HT1080 (cell line): ENCODE measurements around a stretch of chr14.

DNA sequence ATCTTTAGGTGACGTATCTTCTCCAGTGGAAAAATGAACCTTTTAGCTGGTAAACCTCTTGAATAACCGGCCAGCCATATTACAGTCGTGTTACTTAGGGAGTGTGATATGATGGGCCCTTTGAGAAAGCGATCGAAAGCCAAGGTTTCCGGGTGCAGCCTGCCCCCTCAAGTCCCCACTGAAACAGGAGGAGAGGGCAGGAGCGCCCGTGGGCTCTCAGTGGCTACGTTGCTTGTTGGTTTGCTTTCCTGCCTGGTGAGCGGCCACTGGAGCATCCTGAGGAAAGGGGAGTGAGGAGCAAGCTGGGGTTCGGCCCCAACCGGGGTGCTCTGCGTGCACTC lies 80.6 kb downstream of the PPP2R5C start:
RAMPAGE:
- cytosol, long total RNA: no peak
- long total RNA: no peak
- nucleus, long total RNA: no peak

DNA sequence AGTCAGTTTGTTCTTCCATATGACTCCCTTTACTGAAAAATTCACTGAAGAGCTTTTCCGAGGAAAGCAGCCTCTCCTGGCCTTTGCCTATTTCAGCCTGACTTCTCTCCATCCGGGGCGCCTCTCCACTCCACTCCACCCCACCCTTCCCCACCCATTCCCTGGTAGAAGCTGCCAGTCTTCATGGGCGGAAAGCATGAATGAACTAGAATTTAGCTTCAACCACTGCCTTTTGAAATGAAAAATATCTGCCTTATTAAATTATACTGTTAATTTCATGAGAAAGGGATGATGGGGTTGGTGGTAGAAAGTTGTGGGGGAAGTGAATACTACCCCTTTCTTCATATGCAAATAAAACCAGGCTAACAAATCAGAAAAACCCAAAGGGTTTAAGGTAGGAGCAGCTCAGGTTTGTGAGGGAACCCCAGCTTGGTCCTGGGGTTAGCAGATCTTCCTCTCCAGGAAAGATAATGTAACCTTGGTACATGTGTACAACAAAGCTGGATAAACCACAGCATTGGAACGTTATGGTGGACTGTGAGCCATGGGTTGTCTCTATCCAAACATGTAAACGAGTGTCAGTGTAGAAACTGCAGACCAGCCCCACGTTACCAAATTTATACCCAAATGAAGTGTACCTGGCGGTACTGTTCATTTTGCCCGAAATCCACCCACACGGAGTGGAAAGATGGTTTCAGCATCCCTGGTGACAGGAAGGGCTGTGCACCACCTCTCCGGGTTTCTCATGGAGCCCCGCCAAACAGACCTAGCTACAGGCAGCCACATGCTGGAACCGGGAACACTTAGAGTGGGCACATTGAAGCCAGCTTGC lies 84.0 kb downstream of the PPP2R5C start:
RAMPAGE:
- cytosol, long total RNA: no peak
- long total RNA: no peak
- nucleus, long total RNA: no peak

DNA sequence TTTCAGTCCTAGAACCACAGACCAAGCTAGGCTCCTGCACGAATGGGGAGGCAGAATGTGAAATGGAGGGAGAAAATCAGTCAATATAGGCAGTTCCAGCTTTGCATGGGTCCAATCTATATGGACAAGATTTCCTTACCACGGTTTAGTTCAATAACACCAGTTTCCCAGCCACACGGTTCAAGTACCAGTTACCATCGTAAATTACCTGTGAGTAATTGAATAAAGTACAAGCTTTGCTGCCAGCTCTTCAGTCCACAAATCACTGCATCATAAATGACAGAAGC lies 6.1 kb upstream of the DYNC1H1 start:
RAMPAGE:
- cytosol, long total RNA: no peak
- long total RNA: no peak
- nucleus, long total RNA: no peak

RAMPAGE:
- cytosol, long total RNA: no peak
- long total RNA: no peak
- nucleus, long total RNA: no peak
Measured at GRCh38 chr14:101972271-101972925, 8.0 kb downstream of the DYNC1H1 start.

GRCh38 chr14:101997011-101997388 lies 32.6 kb downstream of the DYNC1H1 start:
RAMPAGE:
- cytosol, long total RNA: no peak
- long total RNA: no peak
- nucleus, long total RNA: no peak

DNA sequence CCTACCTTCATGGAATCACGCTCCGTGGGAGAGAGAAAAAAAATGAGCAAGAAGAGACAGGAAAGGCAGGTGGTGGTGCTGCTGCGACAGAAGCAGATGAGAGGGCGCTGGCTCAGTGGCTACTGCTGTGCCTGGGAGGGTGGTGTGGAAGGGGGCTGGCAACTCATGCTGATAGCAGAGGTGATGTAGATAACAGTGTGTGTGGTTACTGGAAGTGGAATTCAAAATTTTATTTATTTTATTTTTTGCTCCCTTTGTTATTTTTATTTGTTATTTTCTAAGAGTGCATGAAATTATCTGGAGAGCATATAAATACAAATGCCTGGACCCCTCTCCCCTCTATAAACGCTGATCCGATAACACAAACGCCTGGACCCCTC lies 33.5 kb downstream of the DYNC1H1 start:
RAMPAGE:
- cytosol, long total RNA: no peak
- long total RNA: no peak
- nucleus, long total RNA: no peak

RAMPAGE:
- cytosol, long total RNA: no peak
- long total RNA: no peak
- nucleus, long total RNA: no peak
Measured at GRCh38 chr14:102011847-102012283, 47.5 kb downstream of the DYNC1H1 start.

GRCh38 chr14:102076849-102077302 lies 10.0 kb downstream of the HSP90AA1 start:
RAMPAGE:
- cytosol, long total RNA: no peak
- long total RNA: no peak
- nucleus, long total RNA: no peak

DNA sequence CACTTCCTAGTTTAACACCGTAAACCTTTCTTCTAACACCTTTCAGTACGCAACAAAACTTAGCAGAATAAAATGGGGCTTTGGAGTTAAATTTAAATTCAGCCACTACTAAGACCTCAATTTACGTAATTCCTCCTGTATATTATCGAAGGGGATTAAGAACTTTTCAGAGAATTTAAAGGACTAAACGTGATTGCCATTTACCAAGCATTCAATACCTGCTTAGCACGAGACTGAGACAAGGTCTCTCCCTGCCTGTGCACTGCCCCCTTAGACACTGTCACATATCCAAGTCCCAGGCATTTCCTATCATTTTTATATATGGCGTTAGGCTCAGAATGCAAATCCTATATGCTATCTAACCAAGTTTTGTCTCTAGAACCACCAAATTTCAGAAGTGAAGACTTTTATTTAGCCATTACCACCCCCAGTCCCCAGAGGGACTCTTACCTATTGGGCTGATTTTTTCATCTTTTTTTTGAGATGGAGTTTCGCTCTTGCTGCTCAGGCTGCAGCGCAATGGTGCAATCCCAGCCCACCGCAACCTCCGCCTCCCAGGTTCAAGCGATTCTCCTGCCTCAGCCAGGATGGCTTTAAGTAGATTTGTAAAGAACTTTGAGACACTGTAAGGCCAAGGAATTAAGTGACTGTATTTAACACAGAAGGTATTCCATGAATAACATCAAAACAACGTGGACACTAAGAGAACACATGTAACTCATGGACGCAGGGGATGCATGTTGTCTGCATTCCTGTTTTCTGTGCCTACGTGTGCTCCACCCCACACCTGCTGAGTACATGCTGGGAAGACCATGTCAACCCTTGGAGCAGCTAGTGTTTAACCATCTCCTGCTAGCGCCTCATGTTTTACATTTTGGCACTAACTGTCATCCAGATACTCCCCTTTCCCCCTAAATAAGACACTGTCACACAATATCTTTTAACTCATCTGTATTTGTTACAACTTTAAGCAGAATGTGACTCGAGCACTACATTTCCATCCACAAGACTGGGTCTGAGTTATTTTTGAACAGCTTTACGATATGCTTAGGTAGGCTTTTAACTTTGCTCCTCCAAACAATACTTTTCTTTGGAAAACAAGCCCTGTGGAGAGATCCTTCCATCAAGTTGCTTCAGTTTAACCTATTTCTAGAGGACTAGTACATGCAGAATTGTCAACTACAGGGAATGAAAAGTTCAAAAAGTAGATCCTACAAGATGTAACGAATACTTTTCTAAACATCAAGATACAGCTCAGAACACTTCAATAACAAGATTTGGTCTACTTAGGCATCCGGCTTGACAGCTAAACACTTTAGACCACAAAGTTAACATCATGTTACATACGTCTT lies 6.3 kb downstream of the HSP90AA1 start:
RAMPAGE:
- cytosol, long total RNA: no peak
- long total RNA: no peak
- nucleus, long total RNA: no peak

RAMPAGE:
- cytosol, long total RNA: no peak
- long total RNA: no peak
- nucleus, long total RNA: no peak
Measured at GRCh38 chr14:102191004-102191582, 51.4 kb downstream of the WDR20 start.

DNA sequence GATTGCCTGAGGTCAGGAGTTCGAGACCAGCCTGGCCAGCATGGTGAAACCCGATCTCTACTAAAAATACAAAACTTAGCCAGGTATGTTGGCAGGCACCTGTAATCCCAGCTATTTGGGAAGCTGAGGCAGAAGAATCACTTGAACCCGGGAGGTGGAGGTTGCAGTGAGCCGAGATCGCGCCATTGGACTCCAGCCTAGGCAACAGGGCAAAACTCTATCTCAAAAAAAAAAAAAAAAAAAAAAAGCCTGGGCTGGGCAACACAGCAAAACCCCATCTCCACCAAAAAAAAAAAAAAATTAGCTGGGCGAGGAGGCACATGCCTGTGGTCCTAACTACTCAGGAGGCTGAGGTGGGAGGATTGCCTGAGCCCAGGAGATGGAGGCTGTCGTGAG lies 4.9 kb downstream of the MOK start:
RAMPAGE:
- cytosol, long total RNA: no peak
- long total RNA: no peak
- nucleus, long total RNA: no peak

RAMPAGE:
- cytosol, long total RNA: no peak
- long total RNA: no peak
- nucleus, long total RNA: no peak
Measured at GRCh38 chr14:102523712-102524185, 14.2 kb upstream of the ANKRD9 start.

GRCh38 chr14:102524507-102525756 lies 15.4 kb upstream of the ANKRD9 start:
RAMPAGE:
- cytosol, long total RNA: no peak
- long total RNA: no peak
- nucleus, long total RNA: no peak

DNA sequence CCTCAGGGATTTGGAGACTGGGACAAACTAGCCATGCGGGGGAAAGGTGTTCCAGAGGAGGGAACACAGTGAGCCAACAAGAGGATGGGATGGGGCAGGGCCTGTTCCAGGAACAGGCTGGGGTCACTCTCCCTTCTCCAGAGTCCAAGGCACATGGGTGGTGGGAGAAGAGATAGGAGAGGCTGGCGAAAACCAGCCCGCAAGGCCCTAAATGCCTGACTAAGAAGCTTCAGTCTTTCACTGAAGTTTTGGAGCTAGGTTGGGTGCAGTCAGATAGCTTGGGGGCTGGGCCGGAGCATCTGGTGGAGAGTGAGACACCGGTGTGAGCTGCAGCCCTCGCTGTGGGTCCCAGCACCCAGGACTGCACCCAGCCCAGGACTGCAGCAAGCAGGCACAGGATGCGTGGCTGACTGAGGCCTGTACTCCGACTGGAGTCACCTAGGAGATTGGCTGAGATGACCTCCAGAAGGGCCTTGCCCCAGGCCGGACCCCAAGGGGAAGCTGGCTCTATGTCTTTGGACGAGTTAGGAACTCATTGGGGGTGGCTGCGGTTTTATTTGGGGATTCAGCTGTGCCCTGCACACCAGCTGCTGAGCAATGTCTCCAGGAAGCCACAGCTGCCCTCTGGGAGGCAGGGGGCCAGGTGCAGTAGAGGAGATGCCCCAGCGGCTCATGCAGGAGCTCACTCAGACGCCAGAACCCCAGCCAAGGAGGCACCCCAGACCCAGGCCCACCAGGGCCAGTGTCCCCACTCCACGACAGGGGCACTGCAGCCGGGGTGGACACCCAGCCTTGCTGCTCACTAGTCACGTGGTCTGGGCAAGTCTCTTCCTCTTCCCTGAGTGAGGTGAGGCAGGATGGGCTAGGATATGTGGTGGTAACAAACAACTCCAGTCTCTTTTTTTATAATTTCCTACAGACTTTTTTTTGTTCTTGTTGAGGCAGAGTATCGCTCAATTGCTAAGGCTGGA lies 31.9 kb upstream of the RCOR1 start:
RAMPAGE:
- cytosol, long total RNA: no peak
- long total RNA: no peak
- nucleus, long total RNA: no peak

GRCh38 chr14:102727448-102728016 lies 49.7 kb upstream of the TRAF3 start:
RAMPAGE:
- cytosol, long total RNA: no peak
- long total RNA: no peak
- nucleus, long total RNA: no peak

GRCh38 chr14:102898301-102899168 lies 23.9 kb upstream of the AMN start:
RAMPAGE:
- cytosol, long total RNA: no peak
- long total RNA: no peak
- nucleus, long total RNA: no peak

DNA sequence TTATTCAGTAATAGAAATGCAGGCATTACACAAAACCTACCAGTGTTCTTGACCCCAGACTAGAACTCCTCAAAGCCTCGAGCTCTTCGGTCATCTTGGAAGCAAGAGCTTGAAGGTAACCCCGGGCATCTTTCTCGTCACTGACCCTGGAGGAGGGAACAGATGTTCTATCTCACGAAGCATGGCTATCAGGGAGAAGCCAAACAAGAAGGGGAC lies 43.7 kb downstream of the AMN start:
RAMPAGE:
- cytosol, long total RNA: no peak
- long total RNA: no peak
- nucleus, long total RNA: no peak

DNA sequence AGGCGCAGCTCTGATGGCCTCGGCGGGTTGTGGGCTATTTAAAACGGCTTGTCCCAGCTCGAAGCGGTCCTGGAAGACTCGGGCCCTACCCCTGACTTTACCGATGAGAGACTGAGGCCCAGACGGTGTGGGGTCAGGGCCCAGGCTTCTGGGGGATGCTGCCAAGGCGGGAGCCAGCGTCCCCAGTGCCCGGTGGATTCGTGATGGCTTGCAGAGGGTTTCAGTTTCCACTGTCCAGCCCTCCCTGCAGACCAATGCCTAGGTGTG lies 654 bp upstream of the CDC42BPB start:
RAMPAGE:
- cytosol, long total RNA: no peak
- long total RNA: no peak
- nucleus, long total RNA: no peak

DNA sequence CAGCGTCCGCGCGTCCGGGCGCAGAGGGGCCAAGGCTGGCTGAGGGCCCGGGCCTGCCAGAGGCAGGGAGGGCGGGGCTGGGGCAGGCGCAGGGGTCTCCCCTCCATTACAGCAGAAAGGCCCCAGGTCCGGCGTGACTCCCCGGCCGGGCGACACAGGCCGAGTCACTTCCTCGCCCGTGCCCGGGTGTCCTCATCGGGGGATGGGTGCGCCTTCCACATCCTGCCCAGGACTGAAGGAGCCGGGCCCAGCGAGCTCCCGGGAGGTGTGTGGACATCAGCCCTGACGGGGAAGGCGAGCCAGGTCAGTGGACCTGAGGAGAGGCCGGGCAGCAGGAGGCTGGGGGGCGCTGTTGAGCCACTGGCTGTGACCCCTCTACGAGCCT lies 380 bp downstream of the TNFAIP2 start:
RAMPAGE:
- cytosol, long total RNA: no peak
- long total RNA: no peak
- nucleus, long total RNA: no peak

GRCh38 chr14:103124034-103124222 lies 667 bp downstream of the TNFAIP2 start:
RAMPAGE:
- cytosol, long total RNA: no peak
- long total RNA: no peak
- nucleus, long total RNA: no peak